AG09319 (cell line): ENCODE measurements around the genes NIPSNAP2, PHKG1 and CHCHD2.

DNA sequence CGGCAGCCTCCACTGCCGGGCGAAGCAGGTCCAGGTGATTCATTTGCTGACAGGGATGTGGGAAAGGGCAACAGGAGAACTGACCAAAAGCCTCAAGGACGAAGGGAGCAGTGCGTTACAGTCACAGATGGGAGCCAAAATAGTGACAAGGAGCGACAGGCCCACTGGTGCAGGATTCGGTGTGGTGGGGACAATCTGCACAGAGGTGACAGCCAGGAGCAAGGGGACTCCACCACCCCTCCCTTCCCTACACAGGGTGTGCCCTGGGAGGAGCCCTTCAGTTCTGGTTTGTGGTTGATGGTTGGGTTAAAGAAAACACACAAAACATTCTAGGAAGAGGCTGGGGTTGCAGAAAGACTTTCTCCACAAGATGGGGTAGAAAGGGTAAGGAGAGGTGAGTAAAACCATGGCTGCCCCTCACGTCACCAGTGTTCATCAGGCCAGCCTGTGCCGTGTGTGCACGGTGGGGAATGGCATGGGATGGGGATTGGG is 96.9 kb downstream of the VOPP1 start:
- RRBS: no CpG with 5 or more reads among the region's 10 CpGs

DNA sequence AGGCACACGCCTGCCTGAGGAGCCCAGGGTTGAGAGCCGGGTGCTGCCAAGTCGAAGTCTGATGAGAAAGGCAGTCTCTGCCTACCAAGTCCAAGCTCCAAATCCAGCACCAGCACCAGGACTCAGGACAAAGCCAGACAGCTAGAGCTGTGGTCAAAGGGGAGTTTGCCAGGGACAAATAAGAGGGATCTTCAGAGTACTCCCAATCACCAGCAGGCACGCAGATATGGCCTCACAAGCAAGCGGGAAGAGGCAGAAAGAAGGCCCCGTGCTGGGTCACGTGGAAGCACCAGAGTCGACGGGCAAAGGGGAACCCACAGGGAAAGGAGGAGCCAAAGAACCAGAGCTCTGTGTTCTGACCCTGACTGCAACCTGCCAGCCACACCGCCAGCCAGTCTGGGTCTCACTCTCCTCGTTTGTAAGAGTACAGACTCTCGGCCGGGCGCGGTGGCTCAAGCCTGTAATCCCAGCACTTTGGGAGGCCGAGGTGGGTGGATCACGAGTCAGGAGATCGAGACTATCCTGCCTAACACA is 47.5 kb downstream of the VOPP1 start:
- RRBS: no CpG with 5 or more reads among the region's 18 CpGs

- RRBS: no CpG with 5 or more reads among the region's 7 CpGs
These were observed 45.5 kb downstream of the VOPP1 start for GRCh38 chr7:55526622-55527285.

DNA sequence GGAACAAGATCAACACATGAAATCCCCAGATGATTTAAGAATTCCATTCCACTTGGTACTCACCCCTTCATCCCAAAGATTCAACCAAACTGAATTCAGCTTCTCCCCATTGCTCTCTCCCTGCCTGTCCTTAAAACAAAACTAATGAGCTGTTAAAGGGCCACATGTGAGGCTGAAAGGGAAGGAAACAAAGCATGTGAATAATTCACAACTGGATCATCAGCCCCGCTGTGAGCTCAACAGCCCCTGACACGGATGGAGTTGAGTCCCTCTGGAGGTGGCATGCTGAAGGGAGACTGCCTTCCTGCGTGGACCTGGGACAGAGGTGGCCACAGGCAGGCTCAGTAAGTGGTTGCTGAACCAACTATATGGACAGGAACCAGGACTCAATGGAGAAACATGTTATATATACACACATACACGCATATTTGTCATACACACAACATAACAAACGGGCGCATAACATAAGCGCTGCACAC is 32.8 kb downstream of the VOPP1 start:
- RRBS: no CpG with 5 or more reads among the region's 7 CpGs

GRCh38 chr7:55555099-55555507 is 17.2 kb downstream of the VOPP1 start:
- RRBS: no CpG with 5 or more reads among the region's 7 CpGs

DNA sequence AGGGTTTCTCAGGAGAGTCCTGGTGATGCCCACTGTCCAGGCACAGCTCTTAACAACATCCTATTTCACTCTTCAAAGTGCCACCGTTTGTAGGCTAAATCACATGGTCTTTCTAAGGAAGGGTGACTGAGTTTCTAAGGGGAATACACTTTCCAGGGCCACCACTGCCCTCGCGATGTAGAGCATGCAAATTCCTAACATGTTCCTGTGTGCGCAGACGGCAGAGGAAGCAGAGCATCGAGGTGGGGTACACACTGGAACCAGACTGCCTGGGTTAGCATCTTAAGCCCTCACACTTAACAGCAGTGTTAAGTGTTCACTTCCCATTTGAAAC is 3.1 kb downstream of the VOPP1 start:
- RRBS: no CpG with 5 or more reads among the region's 6 CpGs

- RRBS: no CpG with 5 or more reads among the region's 4 CpGs
These were observed 21.3 kb upstream of the VOPP1 start for GRCh38 chr7:55593585-55593923.

GRCh38 chr7:55964309-55965507 is at the start of gene NIPSNAP2:
Gene NIPSNAP2, plus strand, starts transcription at chr7:55964585.
- RRBS: 1% methylated on average over 66 of the region's 119 CpGs

DNA sequence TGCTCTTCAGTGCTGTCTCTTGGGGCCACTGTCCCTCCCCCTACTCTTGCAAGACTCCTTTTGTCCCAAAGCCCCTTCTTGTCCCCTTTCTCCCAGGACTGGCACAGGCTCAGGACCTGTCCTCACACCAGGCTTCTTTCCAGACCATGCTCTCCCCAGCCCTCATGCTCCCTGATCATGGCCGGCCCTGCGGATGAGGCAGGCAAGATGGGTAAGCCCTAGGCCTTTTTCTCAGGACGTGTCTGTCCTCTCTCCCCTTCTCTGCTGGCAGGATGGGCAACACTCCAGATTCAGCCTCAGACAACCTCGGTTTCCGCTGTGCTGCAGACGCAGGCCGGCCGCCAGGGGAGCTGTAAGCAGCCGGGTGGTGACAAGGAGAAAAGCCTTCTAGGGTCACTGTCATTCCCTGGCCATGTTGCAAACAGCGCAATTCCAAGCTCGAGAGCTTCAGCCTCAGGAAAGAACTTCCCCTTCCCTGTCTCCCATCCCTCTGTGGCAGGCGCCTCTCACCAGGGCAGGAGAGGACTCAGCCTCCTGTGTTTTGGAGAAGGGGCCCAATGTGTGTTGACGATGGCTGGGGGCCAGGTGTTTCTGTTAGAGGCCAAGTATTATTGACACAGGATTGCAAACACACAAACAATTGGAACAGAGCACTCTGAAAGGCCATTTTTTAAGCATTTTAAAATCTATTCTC is 13.3 kb downstream of the PHKG1 start:
- RRBS: no CpG with 5 or more reads among the region's 13 CpGs

GRCh38 chr7:56092481-56093580 is at the start of gene PHKG1:
Gene PHKG1, minus strand, starts transcription at chr7:56092952.
- RRBS: 6% methylated on average over 9 of the region's 24 CpGs

GRCh38 chr7:56105872-56106836 is at the start of gene CHCHD2:
Gene CHCHD2, minus strand, starts transcription at chr7:56106476.
- RRBS: 2% methylated on average over 6 of the region's 60 CpGs

DNA sequence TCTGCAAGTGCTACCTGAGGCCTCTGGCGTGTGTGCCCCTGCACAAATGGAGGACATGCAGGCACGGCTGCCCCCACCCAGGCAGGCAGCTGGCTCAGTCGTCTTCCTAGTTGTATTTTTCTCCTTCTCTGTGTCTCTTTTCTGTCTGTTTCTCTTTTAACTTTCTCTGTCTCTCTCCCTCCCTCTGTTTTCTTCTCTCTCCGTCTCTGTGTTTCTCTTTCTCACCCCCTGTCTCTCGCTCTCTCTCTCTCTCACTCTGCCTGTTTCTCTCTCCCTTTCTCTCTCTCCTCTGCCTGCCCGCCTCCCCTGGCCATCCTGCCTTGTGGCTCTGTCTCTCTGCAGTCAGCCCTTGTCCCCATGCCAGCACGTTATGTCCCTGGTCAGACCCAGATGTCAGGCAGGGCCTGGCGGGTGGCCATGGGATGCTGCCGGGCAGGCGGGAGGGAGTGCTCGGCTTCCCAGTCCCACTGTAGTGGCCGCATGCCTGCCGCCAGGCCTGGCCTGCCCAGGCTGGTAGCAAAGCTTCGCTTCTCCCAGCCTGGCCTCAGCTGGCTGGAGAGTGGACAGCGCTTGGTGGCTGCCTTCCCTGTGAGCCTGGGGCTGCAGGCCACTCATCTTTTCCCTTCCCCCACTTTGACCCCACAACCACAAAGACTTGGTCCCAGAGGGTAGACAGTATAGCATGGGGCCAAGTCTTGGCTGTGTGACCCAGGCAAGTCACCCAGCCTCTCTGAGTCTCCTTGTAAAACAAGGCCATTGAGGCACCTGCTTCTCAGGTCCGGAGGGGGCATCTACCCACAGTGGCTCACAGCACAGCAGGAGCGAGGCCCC is 121.5 kb upstream of the ZNF716 start:
- RRBS: no CpG with 5 or more reads among the region's 17 CpGs

- RRBS: no CpG with 5 or more reads among the region's 7 CpGs
These were observed 101.1 kb upstream of the ZNF716 start for GRCh38 chr7:57348742-57349362.

GRCh38 chr7:57354653-57354998 is 95.4 kb upstream of the ZNF716 start:
- RRBS: 60% methylated on average over 2 of the region's 8 CpGs

DNA sequence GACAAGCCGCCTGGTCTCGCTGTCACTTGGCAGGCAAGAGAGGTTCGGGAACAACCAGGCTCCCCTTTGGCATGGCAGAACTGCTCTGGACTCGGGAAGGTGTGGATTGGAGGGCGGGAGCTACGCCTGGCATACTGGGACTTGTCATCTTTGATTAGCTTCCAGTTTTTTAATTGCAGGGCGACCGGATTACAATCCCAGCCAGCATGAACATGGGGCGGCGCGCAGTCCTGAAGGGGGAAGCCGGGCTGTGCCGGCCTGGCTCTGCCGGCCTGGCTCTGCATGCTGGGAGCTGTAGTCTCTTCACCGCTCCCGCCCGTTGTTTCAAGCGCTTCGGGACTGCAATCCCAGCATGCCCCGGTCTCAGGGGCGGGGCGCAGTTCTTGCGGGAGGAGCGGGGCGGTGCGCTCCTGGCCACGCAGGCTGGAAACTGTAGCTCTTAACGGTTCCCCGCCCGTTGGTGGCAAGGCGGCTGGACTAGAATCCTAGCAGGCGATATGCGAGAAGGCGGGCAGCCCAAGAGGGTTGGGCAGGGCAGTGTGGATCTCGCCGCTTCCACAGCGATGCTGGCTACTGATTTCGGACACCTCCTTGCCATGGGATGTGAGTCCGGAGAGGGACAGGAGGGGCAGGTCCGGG is 45.5 kb upstream of the ZNF716 start:
- RRBS: 8% methylated on average over 1 of the region's 40 CpGs

- RRBS: no CpG with 5 or more reads among the region's 33 CpGs
These were observed 418.0 kb downstream of the ZNF716 start for GRCh38 chr7:57867975-57868310.

DNA sequence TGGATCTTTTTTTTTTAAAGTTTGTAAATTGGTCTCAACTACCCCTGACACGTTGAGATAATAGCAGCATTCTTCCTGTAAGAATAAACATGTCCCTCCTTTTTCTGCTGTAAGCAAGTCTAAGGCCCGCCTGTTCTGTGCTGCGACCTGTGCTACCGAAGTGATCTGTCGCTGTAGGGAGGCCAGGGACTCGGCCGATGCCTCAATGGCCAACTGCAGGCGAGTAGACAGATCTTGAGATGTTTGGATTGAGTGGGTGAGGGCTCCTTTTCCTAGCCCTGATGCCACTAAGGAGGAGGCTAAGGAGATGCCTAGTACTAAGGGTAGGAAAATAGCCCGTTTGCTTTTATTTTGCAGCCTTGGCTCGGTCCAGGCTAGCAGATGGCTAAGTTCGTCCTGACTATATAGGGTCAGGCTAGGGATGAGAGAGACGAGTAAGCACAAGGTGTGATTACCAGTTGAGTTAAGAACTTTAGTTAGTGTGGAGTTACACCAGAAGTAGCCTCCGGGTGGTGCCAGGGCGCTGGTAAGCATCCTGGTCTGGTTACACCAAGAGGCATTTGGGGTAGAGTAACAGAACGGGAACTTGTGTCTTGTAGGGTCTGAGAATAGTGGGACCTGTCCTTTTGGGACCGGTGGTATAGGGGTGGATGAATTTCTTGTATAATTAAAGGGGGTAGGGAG is 41.5 kb downstream of the ZNF138 start:
- RRBS: no CpG with 5 or more reads among the region's 16 CpGs

DNA sequence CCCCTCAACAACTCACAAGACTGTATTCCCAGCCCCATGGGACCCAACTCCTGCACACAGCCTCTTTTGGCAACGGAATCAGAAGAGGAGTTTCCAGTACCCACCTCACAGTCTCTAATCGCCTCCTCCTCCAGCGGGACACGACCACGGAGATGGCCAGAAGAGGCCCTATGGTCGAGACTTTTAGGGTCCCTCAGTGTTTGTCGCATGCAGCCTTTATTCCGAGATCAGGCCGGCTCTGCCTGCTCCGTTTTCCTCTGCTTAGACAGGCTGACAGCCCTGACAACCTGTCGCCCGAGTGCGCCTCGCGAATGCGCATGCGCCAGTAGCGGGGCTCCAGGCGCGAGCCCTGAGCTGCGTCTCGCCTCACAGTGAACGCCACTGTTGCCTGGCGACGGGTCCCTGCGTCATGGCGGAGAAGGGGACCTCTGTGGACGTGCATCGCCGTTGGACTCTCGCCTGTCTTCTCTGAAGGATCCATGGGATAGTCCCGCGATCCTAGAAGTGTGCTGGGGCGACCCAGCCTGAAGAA is 25.8 kb upstream of the ZNF273 start:
- RRBS: no CpG with 5 or more reads among the region's 34 CpGs

DNA sequence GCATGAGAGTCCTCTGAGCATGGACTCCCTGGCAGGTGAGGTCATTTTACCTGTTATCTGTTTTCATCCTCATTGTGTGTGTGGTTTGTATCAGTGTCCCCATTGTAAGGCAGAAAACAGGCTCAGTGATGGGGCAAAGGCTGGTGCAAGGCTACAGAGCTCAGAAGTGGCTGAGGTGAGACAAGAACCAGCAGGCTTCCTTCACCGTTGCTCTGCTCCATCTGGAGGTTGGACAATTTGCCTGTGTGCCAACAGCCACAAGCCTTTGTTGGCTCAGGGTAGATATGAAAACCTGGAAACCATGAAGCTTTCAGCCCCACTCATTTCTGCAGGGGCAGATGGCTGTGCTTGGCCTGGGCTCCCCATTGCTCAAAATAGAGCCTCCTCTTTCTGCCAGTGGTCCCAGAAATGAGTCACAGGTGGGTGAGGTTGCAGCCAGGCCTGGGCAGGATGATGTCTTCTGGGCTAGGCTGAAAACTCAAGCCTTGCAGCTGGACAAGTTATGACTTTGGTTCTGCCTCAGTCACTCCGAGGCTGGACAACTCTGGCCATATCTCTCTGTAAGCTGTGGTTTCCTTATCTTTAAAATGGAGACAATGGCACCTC is 12.3 kb upstream of the ZNF273 start:
- RRBS: no CpG with 5 or more reads among the region's 2 CpGs

- RRBS: 2% methylated on average over 4 of the region's 45 CpGs
These were observed 32.5 kb upstream of the ERV3-1 start for GRCh38 chr7:65038736-65039635.